Spleen (tissue), 7 donors: ENCODE measurements around a stretch of chrX.

- PRO-cap, 4 experiments: no peak in any of the 4 experiments
- RAMPAGE, long total RNA, 4 experiments: no peak in any of the 4 experiments
Measured at GRCh38 chrX:28851767-28852207, 264.5 kb downstream of the IL1RAPL1 start.

DNA sequence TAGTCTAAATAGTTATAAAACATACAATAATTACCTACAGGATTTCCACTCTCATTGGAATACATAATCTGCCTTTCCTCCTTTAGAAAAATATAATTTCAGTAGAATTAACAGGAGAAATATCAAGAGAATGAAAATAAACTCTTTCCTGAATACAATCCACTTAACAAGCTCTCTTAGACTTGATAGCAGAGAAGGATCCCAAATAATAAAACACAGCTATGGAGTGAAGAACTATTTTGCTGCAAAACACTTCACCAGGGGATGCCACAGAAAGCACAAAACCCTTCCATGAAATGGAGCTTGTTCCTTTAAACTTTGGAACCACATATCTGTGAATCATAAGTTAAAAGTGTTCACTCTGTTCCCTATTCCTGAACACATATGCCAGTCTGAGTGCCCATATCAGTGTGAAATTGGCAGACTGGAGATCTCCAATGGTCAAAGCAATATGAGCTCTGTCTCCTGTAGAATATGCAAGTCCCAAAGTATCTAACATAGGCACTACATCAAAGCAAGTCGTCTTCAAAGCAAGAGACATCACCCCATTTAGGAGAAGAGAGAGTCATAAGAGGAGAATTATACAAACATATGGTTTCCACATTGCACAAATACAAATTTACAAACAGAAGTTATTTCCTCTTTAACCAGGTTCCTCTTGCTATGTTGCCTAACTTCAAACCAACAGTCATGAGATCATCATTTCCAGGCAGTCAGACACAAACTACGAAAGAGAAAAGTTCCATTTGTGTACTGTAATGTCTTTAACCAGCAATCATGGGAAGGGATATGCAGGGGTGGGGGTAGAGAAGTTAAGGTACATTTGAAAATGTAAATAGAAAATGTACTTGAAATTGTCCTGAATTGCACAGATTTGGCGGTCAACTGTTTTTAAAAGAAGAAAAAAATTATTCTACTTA lies 9.9 kb upstream of the GK start:
- PRO-cap, 4 experiments: no peak in any of the 4 experiments
- RAMPAGE, long total RNA, 4 experiments: no peak in any of the 4 experiments

GRCh38 chrX:30843552-30844246 lies 45.4 kb downstream of the TAB3 start:
- PRO-cap, 4 experiments: no peak in any of the 4 experiments
- RAMPAGE, long total RNA, 4 experiments: no peak in any of the 4 experiments

GRCh38 chrX:31862732-31863114 lies 790.9 kb upstream of the FTHL17 start:
- PRO-cap, 4 experiments: no peak in any of the 4 experiments
- RAMPAGE, long total RNA, 4 experiments: no peak in any of the 4 experiments

DNA sequence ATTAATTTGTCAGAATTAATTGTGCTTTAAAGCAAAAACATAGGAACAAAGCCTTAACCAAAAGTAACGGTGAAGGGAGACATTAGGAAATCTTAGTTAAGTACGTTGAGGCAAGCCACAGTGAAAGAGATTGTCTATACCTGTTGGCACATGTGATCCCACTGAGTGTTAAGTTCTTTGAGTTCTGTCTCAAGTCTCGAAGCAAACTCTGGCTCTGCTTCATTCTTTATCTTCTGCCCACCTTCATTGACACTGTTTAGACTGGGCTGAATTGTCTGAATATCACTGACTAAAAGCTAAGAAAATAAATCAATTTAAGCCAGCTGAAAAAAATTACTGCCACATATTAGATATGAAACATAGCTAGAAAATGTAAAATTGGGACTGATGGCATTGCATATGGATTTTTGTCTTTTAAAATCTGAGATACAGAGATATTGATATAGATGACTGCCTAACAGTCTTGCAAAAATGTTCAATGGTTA lies 748.0 kb downstream of the DMD start:
- PRO-cap, 4 experiments: no peak in any of the 4 experiments
- RAMPAGE, long total RNA, 4 experiments: no peak in any of the 4 experiments

DNA sequence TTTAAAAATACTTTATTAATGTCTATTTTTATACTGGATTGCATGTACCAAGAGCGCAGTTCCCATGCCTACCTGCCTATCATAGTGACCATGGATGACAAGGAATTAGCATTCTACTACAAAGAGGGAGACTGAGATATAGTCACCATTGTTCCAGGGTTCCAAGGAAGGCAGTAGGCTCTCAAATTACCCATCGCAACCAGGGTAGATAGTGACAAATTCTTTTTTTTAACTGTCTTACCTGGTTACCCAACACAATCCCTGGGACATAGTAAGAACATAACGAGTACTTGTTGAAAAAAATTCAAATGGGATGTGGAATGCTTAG lies 618.0 kb downstream of the DMD start:
- PRO-cap, 4 experiments: no peak in any of the 4 experiments
- RAMPAGE, long total RNA, 4 experiments: no peak in any of the 4 experiments

DNA sequence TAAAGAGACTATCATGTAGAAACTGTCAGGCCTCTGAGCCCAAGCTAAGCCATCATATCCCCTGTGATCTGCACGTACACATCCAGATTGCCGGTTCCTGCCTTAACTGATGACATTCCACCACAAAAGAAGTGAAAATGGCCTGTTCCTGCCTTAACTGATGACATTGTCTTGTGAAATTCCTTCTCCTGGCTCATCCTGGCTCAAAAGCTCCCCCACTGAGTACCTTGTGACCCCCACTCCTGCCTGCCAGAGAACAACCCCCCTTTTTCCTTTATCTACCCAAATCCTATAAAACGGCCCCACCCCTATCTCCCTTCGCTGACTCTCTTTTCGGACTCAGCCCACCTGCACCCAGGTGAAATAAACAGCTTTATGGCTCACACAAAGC lies 107.1 kb downstream of the DMD start:
- PRO-cap, 4 experiments: no peak in any of the 4 experiments
- RAMPAGE, long total RNA, 4 experiments: no peak in any of the 4 experiments

DNA sequence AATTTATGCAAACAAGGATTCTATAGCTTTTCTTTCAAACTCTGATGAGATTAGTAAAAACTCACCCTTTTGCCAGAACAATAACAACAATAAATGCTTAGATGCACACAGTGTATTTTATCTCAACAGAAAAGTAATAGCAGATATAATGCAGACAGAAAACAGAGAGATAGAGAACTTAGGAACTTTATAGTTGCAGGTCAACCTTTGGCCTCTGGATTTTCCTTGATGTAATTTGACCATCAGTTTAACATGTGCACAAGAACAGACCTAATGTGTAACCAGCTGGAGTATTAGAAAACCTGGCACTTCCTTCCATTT lies 358.6 kb upstream of the MAGEB16 start:
- PRO-cap, 4 experiments: no peak in any of the 4 experiments
- RAMPAGE, long total RNA, 4 experiments: no peak in any of the 4 experiments

DNA sequence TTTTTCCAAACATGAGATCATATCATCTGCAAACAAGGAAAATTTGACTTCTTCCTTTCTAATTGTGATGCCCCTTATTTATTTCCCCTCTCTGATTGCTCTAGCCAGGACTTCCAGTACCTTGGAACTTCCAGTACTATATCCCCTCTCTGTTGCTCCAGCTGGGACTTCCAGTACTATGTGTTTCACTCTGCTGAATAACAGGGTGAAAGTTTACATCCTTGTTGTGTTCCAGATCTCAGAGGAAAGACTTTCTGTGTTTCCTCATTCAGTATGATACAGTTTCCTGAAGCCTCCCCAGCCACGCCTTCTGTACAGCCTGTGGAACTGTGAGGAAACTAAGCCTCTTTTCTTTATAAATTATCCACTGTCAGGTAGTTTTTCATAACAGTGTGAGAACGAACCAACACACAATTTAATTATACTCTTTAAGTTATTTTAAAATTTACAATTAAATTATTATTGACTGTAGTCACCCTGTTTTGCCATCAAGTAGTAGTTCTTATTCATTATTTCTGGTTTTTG lies 381.2 kb upstream of the FAM47C start:
- PRO-cap, 4 experiments: no peak in any of the 4 experiments
- RAMPAGE, long total RNA, 4 experiments: no peak in any of the 4 experiments

- PRO-cap, 4 experiments: no peak in any of the 4 experiments
- RAMPAGE, long total RNA, 4 experiments: no peak in any of the 4 experiments
Measured at GRCh38 chrX:37348125-37348576, 1.0 kb upstream of the PRRG1 start.

GRCh38 chrX:37349511-37350413 lies 598 bp downstream of the PRRG1 start:
- PRO-cap, 4 experiments: peak in 2 of 4 experiments; most common plus-strand start chrX:37350116 (in 1); most common minus-strand start chrX:37350130 (in 1)
- RAMPAGE, long total RNA, 4 experiments: no peak in any of the 4 experiments

GRCh38 chrX:38054080-38054442 lies 47.7 kb downstream of the SYTL5 start:
- PRO-cap, 4 experiments: no peak in any of the 4 experiments
- RAMPAGE, long total RNA, 4 experiments: no peak in any of the 4 experiments

DNA sequence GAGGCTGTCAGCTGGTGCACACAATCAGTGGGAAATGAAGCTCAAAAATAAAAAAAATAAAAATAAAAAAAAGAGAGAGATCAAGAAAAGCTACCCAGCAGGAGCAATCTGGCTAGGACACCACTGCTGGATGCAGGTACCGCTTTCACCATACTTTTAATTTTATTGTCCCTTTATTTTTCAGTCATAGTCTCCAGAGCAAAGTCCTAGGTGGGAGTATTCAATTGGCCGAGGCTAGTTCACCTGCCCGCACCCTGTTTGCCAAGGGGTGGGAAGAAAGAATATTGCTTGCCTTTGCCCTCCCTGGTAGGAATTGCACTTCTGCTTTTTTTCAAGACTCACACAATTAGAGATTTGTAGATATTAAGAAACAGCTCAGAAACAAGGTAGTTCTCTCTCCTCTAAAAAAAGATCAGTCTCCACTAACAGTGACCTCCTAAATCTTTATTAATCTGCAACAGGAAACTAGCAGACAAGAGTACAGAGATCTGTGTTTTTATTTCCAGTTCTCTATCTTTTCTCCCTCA lies 9.2 kb upstream of the RPGR start:
- PRO-cap, 4 experiments: no peak in any of the 4 experiments
- RAMPAGE, long total RNA, 4 experiments: no peak in any of the 4 experiments

- PRO-cap, 4 experiments: peak in 2 of 4 experiments; most common plus-strand start chrX:39145233 (in 1); most common minus-strand start chrX:39145075 (in 1)
- RAMPAGE, long total RNA, 4 experiments: no peak in any of the 4 experiments
Measured at GRCh38 chrX:39145017-39145477, 343.8 kb downstream of the MID1IP1 start.

- PRO-cap, 4 experiments: no peak in any of the 4 experiments
- RAMPAGE, long total RNA, 4 experiments: no peak in any of the 4 experiments
Measured at GRCh38 chrX:39470897-39471222, 626.9 kb downstream of the BCOR start.

DNA sequence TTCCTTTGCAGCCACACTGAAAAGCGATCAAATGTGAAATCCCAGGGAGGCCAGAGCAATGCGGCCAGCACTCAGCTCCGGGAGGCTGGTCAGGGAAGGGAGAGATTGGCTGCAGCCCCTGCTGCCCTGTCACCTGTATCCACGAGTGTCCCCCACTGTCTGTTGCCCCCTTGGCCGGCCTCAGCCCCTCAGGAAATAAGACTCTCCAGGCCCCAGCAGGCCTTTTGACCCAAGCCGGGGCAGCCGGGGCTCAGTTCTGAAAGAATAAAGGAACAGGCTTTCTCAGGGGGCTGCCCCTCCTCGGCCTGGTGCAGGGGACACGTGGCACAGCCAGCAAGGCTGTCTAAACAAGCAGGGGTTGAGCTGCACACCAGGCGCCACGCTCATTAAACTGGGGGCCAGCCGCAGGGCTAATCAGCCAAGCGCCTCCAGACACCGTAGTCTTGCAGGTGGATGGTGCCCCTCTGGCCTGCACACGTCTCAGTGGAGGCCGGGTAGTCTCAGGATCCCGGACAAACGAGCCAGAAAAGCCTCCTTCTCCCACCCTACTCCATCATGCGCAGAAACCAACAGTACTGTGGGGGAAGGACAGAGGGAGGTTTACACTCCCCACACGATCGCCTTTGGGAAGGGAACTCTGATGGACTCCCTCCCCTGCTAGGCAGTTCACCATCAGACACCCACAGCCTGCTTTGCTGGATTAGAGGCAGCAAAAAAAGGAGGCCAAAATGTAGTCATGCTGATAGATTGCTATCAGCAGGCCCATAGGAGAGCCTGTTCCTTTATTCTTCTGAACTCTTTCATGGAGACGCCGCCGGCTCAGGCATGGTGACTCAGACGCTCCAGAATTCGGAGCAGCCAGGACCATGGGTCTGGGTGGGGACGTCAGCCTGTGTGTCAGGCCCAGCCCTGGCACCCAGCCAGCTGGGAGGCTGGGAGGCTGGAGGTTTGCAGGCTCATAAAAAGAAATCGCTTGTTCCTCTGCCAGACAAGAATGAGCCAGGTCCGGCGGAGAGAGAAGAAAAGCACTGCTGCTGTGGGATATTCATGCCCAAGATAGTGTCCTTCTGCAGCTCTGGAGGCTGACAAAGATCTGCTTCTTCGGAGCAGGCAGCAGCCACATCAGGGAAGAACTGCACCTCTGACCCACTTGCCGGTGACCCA lies 342.4 kb downstream of the BCOR start:
- PRO-cap, 4 experiments: no peak in any of the 4 experiments
- RAMPAGE, long total RNA, 4 experiments: no peak in any of the 4 experiments

GRCh38 chrX:39773870-39775063 lies 323.5 kb downstream of the BCOR start:
- PRO-cap, 4 experiments: peak in 1 of 4 experiments; most common minus-strand start chrX:39773976 (in 1)
- RAMPAGE, long total RNA, 4 experiments: no peak in any of the 4 experiments

GRCh38 chrX:39816717-39817632 lies 280.8 kb downstream of the BCOR start:
- PRO-cap, 4 experiments: no peak in any of the 4 experiments
- RAMPAGE, long total RNA, 4 experiments: no peak in any of the 4 experiments

- PRO-cap, 4 experiments: peak in 2 of 4 experiments; most common plus-strand start chrX:39820388 (in 1); most common minus-strand start chrX:39820460 (in 1)
- RAMPAGE, long total RNA, 4 experiments: no peak in any of the 4 experiments
Measured at GRCh38 chrX:39819960-39820748, 277.6 kb downstream of the BCOR start.

- PRO-cap, 4 experiments: peak in 1 of 4 experiments; most common plus-strand start chrX:39860708 (in 1); most common minus-strand start chrX:39860417 (in 1)
- RAMPAGE, long total RNA, 4 experiments: no peak in any of the 4 experiments
Measured at GRCh38 chrX:39860202-39861010, 237.4 kb downstream of the BCOR start.